SK-N-SH (cell line): ENCODE measurements around a stretch of chr10.

DNA sequence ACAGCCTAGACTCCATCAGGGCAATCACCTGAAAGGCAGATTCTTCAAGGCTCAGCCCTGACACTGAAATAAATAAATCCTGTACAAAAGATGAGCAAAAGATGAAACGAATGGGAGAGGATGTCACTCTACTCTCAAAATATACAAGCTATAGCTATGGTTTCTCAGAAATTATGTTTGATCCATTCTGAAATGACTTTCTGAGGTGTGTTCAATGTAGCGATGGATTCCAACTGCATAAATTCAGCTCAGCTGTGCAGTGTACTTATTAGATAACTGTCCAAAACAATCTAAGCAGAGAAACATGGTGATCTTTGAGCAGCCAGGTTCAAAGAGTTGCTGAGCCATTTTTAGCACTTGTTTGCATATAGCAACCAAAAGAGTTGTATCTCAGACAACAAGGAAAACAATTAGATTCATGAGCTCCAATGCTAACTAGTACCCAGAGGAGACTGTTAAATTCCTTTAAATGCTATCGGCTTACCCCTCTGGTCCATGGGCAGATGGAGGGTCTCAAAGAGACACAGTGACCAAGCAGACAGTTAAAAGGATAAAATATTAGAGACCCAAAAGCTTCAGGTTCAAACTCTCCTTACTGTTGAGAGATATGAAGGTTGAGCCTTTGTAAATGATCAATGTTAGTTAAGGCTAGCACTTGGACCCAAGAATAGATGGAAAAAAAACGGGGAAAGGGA is 15.9 kb upstream of the KCNIP2 start:
- RRBS: no CpG with 5 or more reads among the region's 4 CpGs
CAGE:
- cytosol, long polyA plus RNA: no peak
- long polyA plus RNA: no peak
- nucleus, long polyA plus RNA: no peak

- RRBS: 1% methylated on average over 2 of the region's 13 CpGs
CAGE:
- cytosol, long polyA plus RNA: no peak
- long polyA plus RNA: no peak
- nucleus, long polyA plus RNA: no peak
These were observed 2.3 kb downstream of the LDB1 start for GRCh38 chr10:102117503-102118630.

- RRBS: no CpG with 5 or more reads among the region's 16 CpGs
CAGE:
- cytosol, long polyA plus RNA: no peak
- long polyA plus RNA: no peak
- nucleus, long polyA plus RNA: no peak
These were observed 691 bp downstream of the LDB1 start for GRCh38 chr10:102119313-102120040.

DNA sequence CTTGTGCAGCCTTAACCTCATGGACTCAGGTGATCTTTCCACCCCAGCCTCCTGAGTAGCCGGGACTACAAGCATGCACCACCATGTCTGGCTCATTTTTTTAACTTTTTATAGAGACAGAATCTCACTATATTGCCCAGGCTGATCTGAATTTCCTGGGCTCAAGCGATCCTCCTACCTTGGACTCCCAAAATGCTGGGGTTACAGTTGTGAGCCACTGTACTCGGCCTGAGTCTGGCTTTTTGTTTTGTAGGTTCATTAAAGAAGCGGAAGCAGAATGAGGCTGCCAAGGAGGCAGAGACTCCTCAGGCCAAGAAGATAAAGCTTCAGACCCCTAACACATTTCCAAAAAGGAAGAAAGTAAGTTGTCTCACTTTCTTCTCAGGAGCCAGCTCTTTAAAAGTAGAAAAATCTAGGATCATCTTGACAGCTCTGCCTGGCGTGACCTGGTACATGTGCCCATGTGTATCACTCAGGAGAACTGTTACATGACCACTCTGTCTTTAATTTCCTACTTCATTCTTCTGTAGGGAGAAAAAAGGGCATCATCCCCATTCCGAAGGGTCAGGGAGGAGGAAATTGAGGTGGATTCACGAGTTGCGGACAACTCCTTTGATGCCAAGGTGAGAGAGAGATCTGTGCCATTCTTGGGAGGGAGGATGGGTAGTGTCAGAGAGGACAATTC is 9.3 kb downstream of the NOLC1 start:
- RRBS: no CpG with 5 or more reads among the region's 8 CpGs
CAGE:
- cytosol, long polyA plus RNA: no peak
- long polyA plus RNA: no peak
- nucleus, long polyA plus RNA: no peak

- RRBS: no CpG with 5 or more reads among the region's 2 CpGs
CAGE:
- cytosol, long polyA plus RNA: no peak
- long polyA plus RNA: no peak
- nucleus, long polyA plus RNA: no peak
These were observed 11.3 kb downstream of the NFKB2 start for GRCh38 chr10:102406824-102407266.

- RRBS: 2% methylated on average over 16 of the region's 44 CpGs
CAGE:
- cytosol, long polyA plus RNA: no peak
- long polyA plus RNA: no peak
- nucleus, long polyA plus RNA: no peak
These were observed 744 bp downstream of the FBXL15 start for GRCh38 chr10:102421313-102421847.

DNA sequence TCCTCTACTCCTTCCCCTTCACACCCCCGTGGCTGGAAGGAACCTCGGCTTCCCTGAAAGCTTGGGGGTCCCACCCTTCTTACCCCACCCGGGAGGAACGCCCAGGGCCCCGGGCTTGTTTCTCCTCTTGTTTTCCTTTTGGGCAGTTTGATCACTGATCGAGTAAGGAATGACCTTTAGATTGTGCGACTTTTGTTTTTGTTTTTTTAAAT is 13.3 kb downstream of the TRIM8 start:
- RRBS: no CpG with 5 or more reads among the region's 7 CpGs
CAGE:
- cytosol, long polyA plus RNA: no peak
- long polyA plus RNA: no peak
- nucleus, long polyA plus RNA: no peak

DNA sequence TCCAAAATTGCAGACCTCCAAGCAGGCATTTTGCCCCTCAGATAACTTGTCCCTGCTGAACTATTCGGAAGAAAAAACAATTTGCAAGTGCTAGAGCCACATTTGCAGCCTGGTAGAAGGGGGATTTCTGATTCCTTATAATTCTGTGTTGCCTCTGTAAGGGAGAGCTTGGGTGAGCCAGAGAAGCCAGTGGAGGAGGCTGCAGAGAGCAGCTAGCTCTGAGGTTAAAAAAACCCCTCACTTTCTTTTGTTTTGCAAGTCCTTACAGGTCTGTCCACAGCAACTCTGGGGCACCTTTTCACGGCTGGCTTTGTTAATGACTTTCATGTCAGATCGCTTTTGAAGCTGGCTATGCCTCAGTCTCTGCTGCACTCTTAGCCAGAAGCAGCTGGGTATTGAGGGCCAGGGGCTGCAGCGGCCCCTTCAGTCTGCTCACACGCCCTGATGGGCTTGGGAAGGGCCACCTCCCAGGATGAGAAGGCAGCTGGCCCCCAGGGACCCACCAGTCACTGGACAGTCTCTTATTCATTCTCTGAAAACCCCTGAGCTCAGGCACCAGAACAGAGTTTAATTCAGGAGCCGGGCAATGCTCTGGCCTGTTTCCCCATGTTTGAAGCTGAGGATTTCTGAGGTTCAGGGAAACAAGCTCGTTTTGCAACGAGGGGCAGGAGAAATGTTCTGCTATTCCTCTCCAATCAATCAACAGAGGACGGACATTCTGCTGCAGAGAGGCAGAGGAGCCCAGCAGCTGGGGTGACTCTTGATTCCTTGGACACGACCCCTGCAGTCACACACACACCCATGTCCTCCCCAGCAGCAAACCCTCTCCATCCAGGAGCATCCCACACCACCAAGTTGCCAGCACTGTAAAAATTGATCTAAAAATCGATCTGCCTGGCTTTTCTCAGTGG is 30.9 kb downstream of the TRIM8 start:
- RRBS: no CpG with 5 or more reads among the region's 11 CpGs
CAGE:
- cytosol, long polyA plus RNA: no peak
- long polyA plus RNA: no peak
- nucleus, long polyA plus RNA: no peak

DNA sequence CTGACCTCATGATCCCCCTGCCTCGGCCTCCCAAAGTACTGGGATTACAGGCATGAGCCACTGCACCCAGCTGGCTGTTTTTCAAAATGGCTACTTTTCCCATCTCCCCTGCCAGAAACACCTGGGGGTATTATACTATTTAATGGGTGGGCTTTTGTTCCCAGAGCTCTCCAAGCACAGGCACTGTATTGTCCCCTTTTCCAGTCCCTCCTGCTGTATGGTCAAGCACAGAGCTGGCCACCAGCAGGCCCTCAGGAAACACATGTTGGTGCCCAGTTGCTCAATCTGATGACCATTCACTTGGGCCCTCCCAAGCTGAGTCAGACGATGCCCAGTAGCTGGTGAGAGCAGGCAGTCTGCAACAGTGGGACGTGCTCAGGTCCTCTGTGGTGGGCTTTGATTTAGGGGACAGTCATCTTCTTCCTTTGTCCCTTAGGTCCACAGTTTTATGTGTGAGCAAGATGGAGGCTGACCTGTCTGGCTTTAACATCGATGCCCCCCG is 11.8 kb downstream of the SFXN2 start:
- RRBS: no CpG with 5 or more reads among the region's 5 CpGs
CAGE:
- cytosol, long polyA plus RNA: no peak
- long polyA plus RNA: no peak
- nucleus, long polyA plus RNA: no peak

- RRBS: no CpG with 5 or more reads among the region's 14 CpGs
CAGE:
- cytosol, long polyA plus RNA: no peak
- long polyA plus RNA: no peak
- nucleus, long polyA plus RNA: no peak
These were observed 19.2 kb downstream of the WBP1L start for GRCh38 chr10:102762524-102763724.

DNA sequence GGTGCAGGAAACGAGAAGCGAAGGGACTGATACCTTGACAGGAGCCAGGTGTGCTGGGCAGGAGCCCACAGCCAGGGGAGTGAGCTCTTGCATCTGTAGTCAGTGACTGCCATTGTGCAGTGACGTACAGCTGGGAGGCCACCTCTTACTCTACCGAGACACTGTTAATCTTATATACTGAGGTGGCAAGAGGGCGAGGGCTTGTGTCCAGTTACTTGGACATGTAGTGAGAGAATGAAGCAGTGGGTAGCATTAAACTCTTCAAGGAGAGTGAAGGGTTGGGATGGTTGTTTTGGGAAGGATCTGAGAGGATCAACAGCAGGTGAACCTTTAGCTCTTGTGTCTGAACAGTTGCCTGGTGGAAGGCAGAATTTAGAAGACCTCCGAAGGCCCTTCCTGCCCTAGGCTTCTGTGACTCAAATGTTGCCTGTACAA is 34.5 kb downstream of the WBP1L start:
- RRBS: no CpG with 5 or more reads among the region's 6 CpGs
CAGE:
- cytosol, long polyA plus RNA: no peak
- long polyA plus RNA: no peak
- nucleus, long polyA plus RNA: no peak

GRCh38 chr10:102799666-102800730 is 37.2 kb downstream of the CYP17A1 start:
- RRBS: no CpG with 5 or more reads among the region's 16 CpGs
CAGE:
- cytosol, long polyA plus RNA: no peak
- long polyA plus RNA: no peak
- nucleus, long polyA plus RNA: no peak

GRCh38 chr10:102800731-102801343 is 36.4 kb downstream of the CYP17A1 start:
- RRBS: no CpG with 5 or more reads among the region's 7 CpGs
CAGE:
- cytosol, long polyA plus RNA: no peak
- long polyA plus RNA: no peak
- nucleus, long polyA plus RNA: no peak

GRCh38 chr10:102812785-102813426 is 24.3 kb downstream of the CYP17A1 start:
- RRBS: no CpG with 5 or more reads among the region's 22 CpGs
CAGE:
- cytosol, long polyA plus RNA: no peak
- long polyA plus RNA: no peak
- nucleus, long polyA plus RNA: no peak

DNA sequence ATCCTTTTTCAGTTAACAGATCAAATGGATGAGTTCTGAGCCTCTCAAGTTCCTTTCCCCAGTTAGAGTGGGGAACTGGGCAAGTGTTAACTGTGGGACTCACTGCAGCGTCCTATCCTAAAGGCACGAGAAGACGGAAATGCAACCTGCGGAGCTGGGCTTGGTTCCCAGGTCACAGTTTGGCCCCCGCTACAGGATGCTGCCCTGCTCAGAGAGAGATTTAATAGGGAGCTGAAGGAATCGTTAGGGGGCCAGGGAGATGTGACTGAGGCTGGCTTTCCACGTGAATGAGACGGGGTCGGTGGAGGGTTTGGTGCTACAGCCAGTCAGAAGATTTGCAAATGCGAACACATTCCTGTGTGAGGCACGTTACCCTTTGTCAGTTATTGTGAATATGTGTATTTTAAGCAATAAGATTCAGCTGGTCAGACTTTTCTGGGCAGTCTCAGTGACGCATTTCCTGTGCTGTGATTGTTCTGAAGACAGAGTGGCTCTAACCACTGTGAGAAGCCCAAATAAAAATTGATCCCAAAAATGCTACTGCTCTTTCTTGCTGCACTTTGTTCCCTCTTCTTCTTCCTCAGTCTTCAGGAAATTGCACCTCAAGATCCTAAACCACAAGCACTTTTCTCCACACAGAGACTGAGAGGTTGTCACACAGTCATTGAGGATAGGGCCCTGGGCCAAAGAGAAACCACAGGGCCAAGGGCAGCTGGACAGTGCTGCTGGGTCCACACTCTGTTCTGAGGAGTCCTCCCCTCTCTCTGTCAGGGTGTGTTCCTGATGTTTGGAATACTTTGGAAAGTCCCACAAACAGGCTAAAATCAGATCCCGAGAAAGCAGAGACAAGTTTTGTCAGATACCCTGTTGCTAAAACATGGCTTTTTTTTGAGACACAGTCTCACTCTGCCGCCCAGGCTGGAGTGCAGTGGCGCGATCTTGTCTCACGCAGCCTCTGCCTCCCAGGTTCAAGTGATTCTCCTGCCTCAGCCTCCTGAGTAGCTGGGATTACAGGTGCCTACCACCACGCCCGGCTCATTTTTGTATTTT is 21.2 kb downstream of the CYP17A1 start:
- RRBS: no CpG with 5 or more reads among the region's 19 CpGs
CAGE:
- cytosol, long polyA plus RNA: no peak
- long polyA plus RNA: no peak
- nucleus, long polyA plus RNA: no peak

- RRBS: no CpG with 5 or more reads among the region's 3 CpGs
CAGE:
- cytosol, long polyA plus RNA: no peak
- long polyA plus RNA: no peak
- nucleus, long polyA plus RNA: no peak
These were observed 3.0 kb downstream of the AS3MT start for GRCh38 chr10:102872185-102872714.

DNA sequence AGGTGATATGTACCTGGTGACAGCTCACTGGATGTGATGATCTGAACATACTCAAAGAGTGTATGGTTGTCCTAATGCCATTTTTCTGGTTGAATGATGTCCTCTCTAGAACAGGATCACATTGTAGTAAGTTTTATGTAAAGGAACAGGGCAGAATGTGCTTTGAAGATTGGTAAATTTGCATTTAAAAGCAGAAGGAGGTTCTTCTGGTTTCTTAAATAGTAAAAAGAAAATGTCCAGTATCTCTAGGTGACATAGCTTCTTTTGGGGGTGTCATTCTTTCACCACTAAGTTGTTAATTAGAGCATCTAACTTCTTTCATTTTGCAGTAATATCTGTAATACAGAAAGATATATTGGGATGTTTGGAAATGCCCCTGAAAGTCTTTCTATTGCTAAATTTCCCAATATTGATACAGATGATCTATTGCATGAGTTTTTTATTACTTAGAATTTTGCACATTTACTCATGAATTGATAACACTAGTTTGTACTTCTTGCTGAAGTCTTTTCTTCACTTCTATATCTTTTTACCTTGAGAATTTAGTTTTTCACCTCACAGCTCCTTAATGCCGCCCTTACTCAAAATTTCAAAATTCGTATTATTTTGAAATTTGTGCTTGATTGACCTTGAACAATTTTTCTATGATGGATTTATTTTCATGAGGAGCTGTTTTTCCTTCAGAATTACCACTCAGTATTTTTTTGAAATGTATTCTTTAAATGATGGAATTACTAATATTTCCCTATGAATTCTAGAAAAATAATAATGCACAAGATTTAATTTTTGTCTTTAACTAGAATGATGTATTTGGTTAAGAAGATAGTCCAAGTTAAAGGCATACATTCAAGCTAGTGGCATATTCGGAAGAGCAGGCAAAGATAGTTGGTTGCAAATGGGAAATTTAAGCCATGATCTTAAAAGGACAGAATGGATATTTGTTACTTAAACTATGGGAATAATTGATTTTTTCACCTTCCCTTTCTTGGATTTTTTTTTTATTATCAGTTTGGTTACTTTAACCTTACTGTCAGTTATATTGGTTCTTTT is 3.6 kb downstream of the CNNM2 start:
- RRBS: no CpG with 5 or more reads among the region's 3 CpGs
CAGE:
- cytosol, long polyA plus RNA: no peak
- long polyA plus RNA: no peak
- nucleus, long polyA plus RNA: no peak

GRCh38 chr10:103120999-103121206 is 72.2 kb downstream of the NT5C2 start:
CAGE:
- cytosol, long polyA plus RNA: no peak
- long polyA plus RNA: no peak
- nucleus, long polyA plus RNA: no peak

- RRBS: no CpG with 5 or more reads among the region's 3 CpGs
CAGE:
- cytosol, long polyA plus RNA: no peak
- long polyA plus RNA: no peak
- nucleus, long polyA plus RNA: no peak
These were observed 4.1 kb upstream of the NT5C2 start for GRCh38 chr10:103197096-103197597.

GRCh38 chr10:103232257-103232633 is 13.4 kb upstream of the RPEL1 start:
- RRBS: no CpG with 5 or more reads among the region's 3 CpGs
CAGE:
- cytosol, long polyA plus RNA: no peak
- long polyA plus RNA: no peak
- nucleus, long polyA plus RNA: no peak